Keratinocyte (primary cell): ENCODE measurements around a stretch of chr16.

CAGE:
- cytosol, long polyA minus RNA = no peak
- cytosol, long polyA plus RNA = no peak
- long polyA plus RNA = no peak
- nucleus, long polyA minus RNA = no peak
- nucleus, long polyA plus RNA = no peak
Measured at GRCh38 chr16:89290528-89291332, 73.2 kb downstream of the ZNF778 start.

GRCh38 chr16:89292197-89293075 lies 74.9 kb downstream of the ZNF778 start:
CAGE:
- cytosol, long polyA minus RNA = no peak
- cytosol, long polyA plus RNA = no peak
- long polyA plus RNA = no peak
- nucleus, long polyA minus RNA = no peak
- nucleus, long polyA plus RNA = no peak

CAGE:
- cytosol, long polyA minus RNA = no peak
- cytosol, long polyA plus RNA = no peak
- long polyA plus RNA = no peak
- nucleus, long polyA minus RNA = no peak
- nucleus, long polyA plus RNA = no peak
Measured at GRCh38 chr16:89314376-89314865, 96.9 kb downstream of the ZNF778 start.

GRCh38 chr16:89378592-89379397 lies 111.6 kb downstream of the ANKRD11 start:
CAGE:
- cytosol, long polyA minus RNA = no peak
- cytosol, long polyA plus RNA = no peak
- long polyA plus RNA = no peak
- nucleus, long polyA minus RNA = no peak
- nucleus, long polyA plus RNA = no peak

CAGE:
- cytosol, long polyA minus RNA = no peak
- cytosol, long polyA plus RNA = no peak
- long polyA plus RNA = no peak
- nucleus, long polyA minus RNA = no peak
- nucleus, long polyA plus RNA = no peak
Measured at GRCh38 chr16:89417960-89418690, 72.2 kb downstream of the ANKRD11 start.

CAGE:
- cytosol, long polyA minus RNA = no peak
- cytosol, long polyA plus RNA = no peak
- long polyA plus RNA = no peak
- nucleus, long polyA minus RNA = no peak
- nucleus, long polyA plus RNA = no peak
Measured at GRCh38 chr16:89430463-89431858, 59.4 kb downstream of the ANKRD11 start.

DNA sequence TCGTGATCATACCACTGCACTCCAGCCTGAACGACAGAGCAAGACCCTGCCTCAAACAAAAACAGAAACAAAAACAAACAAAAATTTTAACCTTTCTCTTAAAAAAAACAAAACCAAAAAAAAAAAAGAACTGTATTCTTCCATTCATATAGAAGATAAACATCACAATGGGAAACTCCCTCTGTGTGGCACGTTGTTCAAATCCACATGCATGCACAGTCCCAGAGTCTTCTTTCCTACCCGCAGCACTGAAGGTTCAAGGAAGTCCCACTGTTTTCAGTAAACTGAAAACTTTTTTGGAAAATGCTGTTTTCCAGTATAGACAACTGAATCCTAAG lies 51.5 kb downstream of the ANKRD11 start:
CAGE:
- cytosol, long polyA minus RNA = no peak
- cytosol, long polyA plus RNA = no peak
- long polyA plus RNA = no peak
- nucleus, long polyA minus RNA = no peak
- nucleus, long polyA plus RNA = no peak

DNA sequence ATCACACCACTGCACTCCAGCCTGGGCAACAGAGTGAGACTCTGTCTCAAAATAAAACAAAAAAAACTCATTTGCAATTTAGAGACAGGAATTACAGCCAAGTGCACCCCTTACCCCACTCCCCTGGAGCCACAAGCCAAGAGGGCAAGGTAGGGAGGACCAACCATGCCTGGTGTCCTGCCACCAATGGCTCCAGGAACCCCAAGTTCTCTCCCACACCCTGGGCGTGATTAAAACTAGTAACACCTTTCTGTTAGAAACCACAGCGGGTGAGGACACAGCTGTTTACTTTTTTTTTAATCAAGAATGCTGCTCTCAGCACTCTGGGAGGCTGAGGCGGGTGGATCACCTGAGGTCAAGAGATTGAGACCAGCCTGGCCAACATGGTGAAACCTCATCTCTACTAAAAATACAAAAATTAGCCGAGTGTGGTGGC lies 38.1 kb downstream of the ANKRD11 start:
CAGE:
- cytosol, long polyA minus RNA = no peak
- cytosol, long polyA plus RNA = no peak
- long polyA plus RNA = no peak
- nucleus, long polyA minus RNA = no peak
- nucleus, long polyA plus RNA = no peak

DNA sequence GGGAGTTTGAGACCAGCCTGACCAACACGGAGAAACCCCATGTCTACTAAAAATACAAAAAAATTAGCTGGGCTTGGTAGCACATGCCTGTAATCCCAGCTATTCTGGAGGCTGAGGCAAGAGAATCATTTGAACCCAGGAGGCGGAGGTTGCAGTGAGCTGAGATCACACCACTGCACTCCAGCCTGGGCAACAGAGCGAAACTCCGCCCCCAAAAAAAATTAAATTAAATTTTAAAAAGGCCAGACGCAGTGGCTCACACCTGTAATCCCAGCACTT lies 11.0 kb downstream of the ANKRD11 start:
CAGE:
- cytosol, long polyA minus RNA = no peak
- cytosol, long polyA plus RNA = no peak
- long polyA plus RNA = no peak
- nucleus, long polyA minus RNA = no peak
- nucleus, long polyA plus RNA = no peak

DNA sequence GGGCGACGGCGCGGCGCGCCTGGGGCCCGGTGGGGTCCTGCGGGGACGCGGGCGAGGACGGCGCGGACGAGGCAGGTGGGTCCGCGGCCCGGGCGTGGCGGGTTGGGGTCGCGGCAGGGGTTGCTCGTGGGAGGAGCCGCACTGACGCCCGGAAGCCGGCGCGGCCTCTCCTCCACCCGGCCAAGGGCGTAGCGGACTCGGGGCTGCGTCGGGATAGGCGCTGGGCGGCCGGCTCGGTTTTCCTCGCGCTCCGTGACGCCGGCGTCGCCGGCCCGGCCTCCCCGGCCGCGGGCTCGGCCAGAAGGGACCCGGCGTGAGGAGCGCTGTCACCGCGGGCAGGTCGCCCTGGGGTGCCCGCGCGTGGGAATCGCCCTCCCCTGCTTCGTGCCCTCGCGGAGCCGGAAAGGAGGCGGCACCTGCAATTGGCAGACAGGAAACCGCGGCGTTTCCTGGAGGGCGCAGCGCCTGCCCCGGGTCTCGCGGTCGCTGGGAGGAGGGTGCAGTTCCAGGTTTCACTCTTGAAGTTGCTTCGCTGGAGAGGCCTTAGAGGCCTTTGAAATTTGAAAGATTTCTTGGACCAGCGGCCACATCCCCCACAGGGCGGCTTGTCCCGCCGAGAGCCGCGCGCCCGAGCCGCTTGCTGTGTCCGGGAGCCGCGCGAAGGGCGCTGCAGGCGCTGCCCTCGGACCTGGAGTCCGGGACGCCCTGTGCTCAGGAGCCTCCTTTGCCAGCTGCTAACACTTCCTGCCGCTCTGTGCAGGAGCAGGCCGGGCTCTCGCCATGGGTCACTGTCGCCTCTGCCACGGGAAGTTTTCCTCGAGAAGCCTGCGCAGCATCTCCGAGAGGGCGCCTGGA lies 661 bp downstream of the ZNF276 start:
CAGE:
- cytosol, long polyA minus RNA = no peak
- cytosol, long polyA plus RNA = no peak
- long polyA plus RNA = no peak
- nucleus, long polyA minus RNA = no peak
- nucleus, long polyA plus RNA = no peak

DNA sequence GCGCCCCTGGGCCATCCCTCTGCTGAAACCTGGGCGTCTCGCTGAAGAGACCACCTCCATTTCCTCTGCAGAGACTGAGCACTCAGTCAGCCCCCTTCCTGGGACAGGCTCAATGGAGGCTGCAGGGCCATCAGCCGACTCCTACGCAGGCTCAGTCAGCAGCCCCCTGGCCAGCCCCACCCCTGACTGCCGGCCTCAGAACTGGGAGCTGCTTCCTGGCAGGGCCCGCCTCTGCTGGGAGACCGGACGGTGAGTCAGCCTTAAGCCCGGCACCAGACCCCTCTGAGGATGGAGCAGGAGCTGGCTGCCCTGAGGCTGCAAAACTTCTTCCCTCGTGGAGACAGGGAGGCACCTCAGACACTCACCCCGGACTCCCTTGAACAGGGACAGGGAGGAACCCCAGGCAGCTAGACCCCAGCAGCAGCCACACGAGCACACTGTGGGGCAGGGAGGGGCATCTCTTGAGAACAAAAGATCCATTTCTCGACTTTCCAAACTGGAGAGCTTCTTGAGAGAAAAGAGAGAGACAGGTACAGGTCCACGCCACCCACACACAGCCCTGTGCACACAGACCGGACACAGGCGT lies 1.4 kb upstream of the TUBB3 start:
CAGE:
- cytosol, long polyA minus RNA = no peak
- cytosol, long polyA plus RNA = no peak
- long polyA plus RNA = no peak
- nucleus, long polyA minus RNA = no peak
- nucleus, long polyA plus RNA = no peak

CAGE:
- cytosol, long polyA minus RNA = no peak
- cytosol, long polyA plus RNA = no peak
- long polyA plus RNA = no peak
- nucleus, long polyA minus RNA = no peak
- nucleus, long polyA plus RNA = no peak
Measured at GRCh38 chr16:89958179-89958418, 9.5 kb downstream of the DEF8 start.

DNA sequence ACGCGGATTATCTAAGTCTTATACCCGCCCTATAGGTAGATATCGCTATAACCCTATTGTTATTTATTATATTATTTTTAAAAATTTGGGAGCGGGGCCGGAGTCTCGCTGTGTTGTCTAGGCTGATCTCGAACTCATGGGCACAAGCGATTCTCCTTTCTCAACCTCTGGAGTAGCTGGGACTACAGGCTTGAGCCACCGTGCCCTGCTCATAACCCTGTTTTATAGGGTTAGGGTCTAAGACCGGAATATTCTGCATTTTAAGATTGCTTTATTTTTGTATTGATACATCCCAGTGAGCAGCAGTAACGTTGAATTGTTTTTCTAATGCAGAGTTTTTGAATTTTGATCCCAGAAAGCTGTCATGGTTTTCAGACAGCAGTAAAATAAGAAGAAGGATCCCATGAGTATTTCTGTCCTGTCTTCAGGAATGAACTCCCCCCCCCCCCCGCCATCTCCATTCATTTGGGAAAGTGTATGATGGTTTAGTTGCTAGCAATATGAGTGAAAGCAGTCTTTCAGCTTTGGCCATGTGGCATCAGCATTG lies 24.8 kb downstream of the DEF8 start:
CAGE:
- cytosol, long polyA minus RNA = no peak
- cytosol, long polyA plus RNA = no peak
- long polyA plus RNA = no peak
- nucleus, long polyA minus RNA = no peak
- nucleus, long polyA plus RNA = no peak